ENCODE measurements around a stretch of chr1.

- PRO-cap: no peak
- RAMPAGE, long total RNA, 4 experiments: no peak in any of the 4 experiments
Measured at GRCh38 chr1:116053023-116053819, 58.0 kb upstream of the MAB21L3 start.

GRCh38 chr1:116138919-116139372, 27.7 kb downstream of the MAB21L3 start:
- PRO-cap: no peak
- RAMPAGE, long total RNA, 4 experiments: no peak in any of the 4 experiments

DNA sequence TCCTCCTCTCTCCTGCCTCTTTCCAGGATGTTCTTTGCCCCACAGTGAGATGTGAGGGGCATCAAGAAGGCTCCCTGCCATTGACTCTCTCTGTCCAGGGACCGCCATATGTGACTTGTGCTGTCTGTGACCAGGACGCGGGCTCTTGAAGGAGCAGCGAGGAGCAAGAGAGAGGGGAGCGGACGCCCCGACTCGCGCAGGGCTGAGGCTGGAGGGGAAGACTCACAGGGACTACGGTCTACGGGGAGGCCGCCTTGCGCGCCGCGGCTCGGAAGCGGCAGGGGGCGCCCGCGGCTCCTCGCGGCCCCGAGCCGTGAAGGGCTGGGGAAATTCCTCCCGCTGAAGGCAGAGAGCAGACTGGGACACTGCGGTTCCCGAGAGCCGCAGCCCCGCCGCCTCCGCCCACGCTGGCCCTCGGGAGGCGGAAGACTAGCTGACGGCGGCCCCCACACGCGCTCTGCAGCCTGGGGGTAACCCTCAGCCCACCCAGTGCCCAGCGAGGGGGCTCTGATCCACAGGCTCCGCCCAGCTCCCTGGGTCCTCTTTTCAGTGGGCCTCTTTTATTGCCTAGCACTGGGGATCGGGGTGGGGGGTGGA, 40.8 kb downstream of the MAB21L3 start:
- PRO-cap: no peak
- RAMPAGE, long total RNA, 4 experiments: no peak in any of the 4 experiments

- PRO-cap: no peak
- RAMPAGE, long total RNA, 4 experiments: no peak in any of the 4 experiments
Measured at GRCh38 chr1:116268078-116268805, 104.8 kb upstream of the ATP1A1 start.

DNA sequence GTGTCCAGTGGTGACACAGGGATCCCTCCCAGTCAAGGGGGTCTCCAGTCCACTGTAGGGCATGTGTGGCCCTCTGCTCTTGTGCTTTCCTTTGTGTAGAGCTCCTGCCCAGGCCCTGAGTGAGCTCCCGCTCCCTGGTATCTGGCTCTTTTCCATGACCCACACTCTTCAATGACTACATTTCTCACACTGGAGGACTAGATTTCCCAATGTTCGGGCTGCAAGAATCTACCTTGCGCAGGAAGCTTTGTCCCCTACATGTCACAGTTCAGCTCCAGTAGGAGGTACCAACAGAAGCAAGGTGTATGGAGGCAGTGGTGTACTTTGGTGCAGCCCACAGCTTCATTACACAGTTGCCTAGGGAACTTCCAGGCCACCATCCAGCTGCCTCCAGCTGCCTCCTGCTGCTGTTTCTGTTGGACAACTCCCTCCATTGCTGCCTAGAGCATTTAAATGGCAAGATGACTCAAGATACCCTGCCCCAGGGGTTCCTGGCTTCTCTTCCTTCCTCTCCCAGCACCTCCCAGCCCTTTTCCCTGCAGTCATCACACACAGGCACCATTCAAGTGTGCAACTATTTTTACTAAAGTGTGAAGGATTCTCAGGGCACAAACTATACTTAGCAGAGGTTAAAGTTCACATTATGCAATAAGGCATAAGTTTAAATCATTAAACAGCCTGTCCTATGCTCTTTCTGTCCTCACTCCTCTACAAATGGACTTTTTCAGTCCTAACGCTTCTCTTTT, 39.0 kb upstream of the ATP1A1 start:
- PRO-cap: no peak
- RAMPAGE, long total RNA, 4 experiments: no peak in any of the 4 experiments

- PRO-cap: no peak
- RAMPAGE, long total RNA, 4 experiments: no peak in any of the 4 experiments
Measured at GRCh38 chr1:116374719-116375528, 1.9 kb downstream of the ATP1A1 start.

DNA sequence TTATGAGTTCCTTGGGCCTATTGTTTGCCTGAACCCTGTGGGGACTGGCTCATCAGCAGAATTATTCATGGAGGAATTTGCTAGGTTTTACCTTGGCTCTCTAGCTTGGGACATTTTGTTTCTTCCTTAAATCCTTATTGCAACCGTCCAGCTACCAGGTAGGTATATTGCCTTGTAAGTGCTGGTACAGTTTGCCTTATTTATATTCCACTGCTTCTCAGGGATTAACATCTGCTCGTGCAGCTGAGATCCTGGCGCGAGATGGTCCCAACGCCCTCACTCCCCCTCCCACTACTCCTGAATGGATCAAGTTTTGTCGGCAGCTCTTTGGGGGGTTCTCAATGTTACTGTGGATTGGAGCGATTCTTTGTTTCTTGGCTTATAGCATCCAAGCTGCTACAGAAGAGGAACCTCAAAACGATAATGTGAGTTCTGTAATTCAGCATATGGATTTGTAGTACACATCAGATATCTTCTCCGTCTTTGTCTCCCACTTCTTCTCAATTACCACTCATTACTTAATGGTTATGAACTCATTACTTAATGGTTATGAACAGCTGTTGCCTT, 14.1 kb downstream of the ATP1A1 start:
- PRO-cap: no peak
- RAMPAGE, long total RNA, 4 experiments: no peak in any of the 4 experiments

GRCh38 chr1:116391052-116391574, 18.1 kb downstream of the ATP1A1 start:
- PRO-cap: no peak
- RAMPAGE, long total RNA, 4 experiments: no peak in any of the 4 experiments

DNA sequence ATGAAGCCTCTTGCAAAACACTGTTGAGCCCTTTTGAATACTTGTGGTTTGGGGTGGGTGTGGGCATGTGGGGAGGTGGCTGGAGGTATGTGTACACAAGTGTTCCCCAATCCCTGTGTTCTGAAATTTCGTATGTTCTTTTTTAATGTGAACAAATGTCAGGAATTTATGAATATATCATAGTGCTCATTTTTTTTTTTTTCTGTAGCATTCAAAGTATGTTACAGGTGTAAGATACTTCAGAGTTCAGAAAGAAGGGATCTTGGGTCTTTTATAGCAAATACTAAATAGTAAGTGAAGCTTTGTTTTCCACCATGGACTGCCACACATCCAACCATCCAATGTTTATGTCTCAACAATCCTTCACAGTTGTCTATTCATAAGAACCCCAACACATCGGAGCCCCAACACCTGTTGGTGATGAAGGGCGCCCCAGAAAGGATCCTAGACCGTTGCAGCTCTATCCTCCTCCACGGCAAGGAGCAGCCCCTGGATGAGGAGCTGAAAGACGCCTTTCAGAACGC, 20.2 kb downstream of the ATP1A1 start:
- PRO-cap: no peak
- RAMPAGE, long total RNA, 4 experiments: no peak in any of the 4 experiments

GRCh38 chr1:116396151-116397162, 23.4 kb downstream of the ATP1A1 start:
- PRO-cap: no peak
- RAMPAGE, long total RNA, 4 experiments: no peak in any of the 4 experiments

DNA sequence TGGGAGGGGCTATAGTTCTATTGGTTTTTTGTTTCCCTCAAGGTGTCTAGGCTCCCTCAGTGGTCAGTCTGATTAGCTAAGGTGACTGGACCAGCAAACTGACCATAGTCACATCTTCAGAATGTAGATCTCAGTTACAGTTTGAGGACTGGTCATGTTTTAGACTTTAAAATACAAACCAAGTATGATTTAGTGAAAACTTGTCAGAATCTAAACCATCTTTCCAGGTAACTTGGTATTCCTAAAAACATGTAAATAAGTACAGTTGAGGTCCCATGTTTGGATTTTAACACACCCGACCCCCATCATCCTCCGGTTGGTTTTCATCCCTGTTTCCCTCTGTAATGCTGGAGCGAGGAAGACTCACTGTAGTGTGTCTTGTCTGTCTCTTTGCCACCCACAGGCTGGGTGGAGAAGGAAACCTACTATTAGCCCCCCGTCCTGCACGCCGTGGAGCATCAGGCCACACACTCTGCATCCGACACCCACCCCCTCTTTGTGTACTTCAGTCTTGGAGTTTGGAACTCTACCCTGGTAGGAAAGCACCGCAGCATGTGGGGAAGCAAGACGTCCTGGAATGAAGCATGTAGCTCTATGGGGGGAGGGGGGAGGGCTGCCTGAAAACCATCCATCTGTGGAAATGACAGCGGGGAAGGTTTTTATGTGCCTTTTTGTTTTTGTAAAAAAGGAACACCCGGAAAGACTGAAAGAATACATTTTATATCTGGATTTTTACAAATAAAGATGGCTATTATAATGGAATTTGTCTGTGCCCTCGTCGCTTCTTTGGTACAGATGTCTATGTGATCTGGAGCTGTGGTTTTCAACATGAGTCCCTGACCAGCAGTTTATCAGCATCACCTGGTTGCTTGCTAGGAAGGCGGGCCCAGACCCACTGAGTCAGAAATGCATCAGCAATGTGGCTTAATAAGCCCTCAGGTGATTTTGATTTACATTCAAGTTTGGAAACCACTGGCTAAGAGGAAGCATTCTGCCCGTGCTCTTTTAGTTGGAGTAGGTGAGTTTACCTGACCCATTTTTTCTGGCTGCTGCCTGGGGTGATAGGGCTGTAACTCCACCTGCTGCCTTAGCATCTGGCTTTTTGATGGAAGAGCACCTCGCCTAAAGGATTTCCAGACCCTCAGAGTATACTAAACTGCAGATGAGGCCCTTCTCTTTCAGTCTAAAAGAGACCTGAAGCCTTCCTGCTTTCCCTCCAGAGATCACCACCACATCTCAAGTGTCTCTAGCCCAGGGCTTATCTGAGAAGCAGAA, 31.4 kb downstream of the ATP1A1 start:
- PRO-cap: no peak
- RAMPAGE, long total RNA, 4 experiments: no peak in any of the 4 experiments

- PRO-cap: no peak
- RAMPAGE, long total RNA, 4 experiments: no peak in any of the 4 experiments
Measured at GRCh38 chr1:116405288-116406154, 32.5 kb downstream of the ATP1A1 start.

- PRO-cap: no peak
- RAMPAGE, long total RNA, 4 experiments: no peak in any of the 4 experiments
Measured at GRCh38 chr1:116460892-116461247, 87.8 kb downstream of the ATP1A1 start.

DNA sequence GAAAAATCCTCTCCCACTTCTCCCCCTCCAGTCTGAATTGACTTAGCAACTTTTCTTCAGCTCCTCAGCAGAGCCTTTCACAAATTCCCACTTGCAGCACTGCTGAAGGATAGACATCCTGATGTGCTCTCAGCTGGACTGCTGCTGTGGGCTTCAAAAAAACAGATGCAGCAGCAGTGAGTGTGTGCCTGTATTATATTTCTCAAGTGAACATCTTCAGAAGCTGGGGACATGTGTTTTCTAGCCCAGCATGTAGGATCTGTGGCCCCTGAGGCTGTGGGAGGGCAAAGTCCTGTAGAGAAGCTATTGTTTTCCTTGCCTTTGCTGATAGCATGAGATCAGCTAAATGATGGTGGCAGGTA, 98.6 kb downstream of the CD58 start:
- PRO-cap: no peak
- RAMPAGE, long total RNA, 4 experiments: no peak in any of the 4 experiments

GRCh38 chr1:116492361-116492785, 78.5 kb downstream of the CD58 start:
- PRO-cap: no peak
- RAMPAGE, long total RNA, 4 experiments: no peak in any of the 4 experiments

GRCh38 chr1:116598611-116598818, 27.7 kb upstream of the CD58 start:
- PRO-cap: no peak
- RAMPAGE, long total RNA, 4 experiments: no peak in any of the 4 experiments

DNA sequence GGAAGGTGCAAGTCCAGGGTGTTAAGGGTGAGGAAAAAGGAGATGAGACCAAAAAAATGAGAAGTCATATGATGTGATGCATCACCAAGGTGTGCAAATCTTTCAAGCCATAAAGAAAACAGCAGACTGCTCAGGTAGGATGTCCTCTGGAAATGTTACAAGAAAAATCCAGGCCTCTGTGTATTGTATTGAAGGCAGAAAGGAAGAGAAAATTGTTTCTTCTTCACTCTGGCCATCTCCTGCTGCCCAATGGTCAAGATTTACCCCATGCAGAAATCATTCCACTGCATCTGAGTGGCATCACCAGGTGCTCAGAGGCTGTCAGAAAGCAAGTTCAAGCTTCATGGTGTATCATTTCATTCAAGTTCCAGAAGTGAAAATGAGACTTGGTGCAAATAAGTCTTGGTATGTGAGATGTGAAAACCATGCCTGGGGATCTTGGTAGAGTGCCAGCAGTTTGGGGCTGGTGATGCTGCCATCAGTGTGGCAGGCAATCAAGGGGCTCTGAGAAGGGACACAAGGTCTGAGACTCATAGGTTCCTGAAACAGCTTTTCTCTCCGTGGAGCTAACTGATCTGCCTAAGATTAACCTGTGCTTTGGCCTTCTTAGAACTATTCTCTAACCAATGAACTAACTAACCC, 51.9 kb downstream of the CD2 start:
- PRO-cap: no peak
- RAMPAGE, long total RNA, 4 experiments: no peak in any of the 4 experiments

- PRO-cap: no peak
- RAMPAGE, long total RNA, 4 experiments: no peak in any of the 4 experiments
Measured at GRCh38 chr1:116878322-116878543, 31.5 kb upstream of the PTGFRN start.

GRCh38 chr1:116909042-116909381, 704 bp upstream of the PTGFRN start:
- PRO-cap: no peak
- RAMPAGE, long total RNA, 4 experiments: no peak in any of the 4 experiments

DNA sequence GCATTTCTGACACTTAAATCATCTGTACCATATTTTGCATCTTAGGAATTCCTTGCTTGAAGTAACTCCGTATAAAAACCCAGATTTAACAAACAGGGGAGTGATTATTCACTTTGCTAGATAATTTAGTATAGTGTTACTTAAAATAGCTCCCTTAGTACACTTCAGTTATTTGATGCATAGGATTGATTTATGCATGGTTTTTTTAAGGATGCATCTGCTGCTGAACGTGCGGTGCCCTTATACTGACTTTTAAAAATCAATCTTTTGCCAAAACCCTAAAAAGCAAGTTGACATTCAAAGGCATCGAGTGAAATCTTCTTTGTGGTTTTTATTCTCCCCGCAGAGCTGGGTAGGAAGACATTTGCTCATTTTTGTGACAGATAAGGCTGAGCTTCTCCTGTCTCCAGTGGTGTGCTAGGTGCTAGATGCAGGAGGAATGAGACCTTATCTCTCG, 15.3 kb upstream of the CD101 start:
- PRO-cap: no peak
- RAMPAGE, long total RNA, 4 experiments: no peak in any of the 4 experiments